Cardiac atrium fibroblast (primary cell): ENCODE results near the genes MYH3 and CDRT15.

- RAMPAGE, long total RNA = no peak
Observed at GRCh38 chr17:10579341-10579670, 29.8 kb upstream of the MYH2 start.

GRCh38 chr17:10639386-10640411 is 17.4 kb downstream of the MYH3 start:
- RAMPAGE, long total RNA = no peak

DNA sequence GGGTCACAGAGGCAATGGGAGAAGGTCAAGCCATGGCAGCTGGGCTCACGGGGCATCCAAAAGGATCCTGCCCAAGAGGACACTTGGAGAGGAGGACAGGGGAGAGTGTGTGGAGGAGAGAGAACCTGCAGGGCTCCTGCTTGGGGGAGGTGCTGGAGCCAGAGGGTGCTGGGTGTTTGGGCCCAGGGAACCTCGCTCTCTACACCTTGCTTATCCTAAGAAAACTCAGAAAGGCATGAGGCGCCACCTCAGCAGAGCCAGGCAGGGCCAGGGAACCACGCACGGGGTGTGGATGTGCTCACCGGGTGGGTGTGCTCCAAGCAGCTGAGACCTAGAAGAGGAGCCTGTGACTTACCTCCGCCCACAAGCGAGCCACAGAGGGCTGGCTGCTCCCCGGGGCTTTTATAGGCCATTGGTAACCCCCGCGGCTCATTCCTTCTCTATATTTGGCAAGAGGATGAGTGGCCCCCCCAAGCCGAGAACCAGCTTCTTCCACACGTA is at the start of gene MYH3:
TSS of gene MYH3 (minus strand) at position 376 of the 501 bp plus-strand sequence.
- RAMPAGE, long total RNA = no peak

- RAMPAGE, long total RNA = no peak
Observed at GRCh38 chr17:10699808-10700469, 2.5 kb downstream of the ADPRM start.

DNA sequence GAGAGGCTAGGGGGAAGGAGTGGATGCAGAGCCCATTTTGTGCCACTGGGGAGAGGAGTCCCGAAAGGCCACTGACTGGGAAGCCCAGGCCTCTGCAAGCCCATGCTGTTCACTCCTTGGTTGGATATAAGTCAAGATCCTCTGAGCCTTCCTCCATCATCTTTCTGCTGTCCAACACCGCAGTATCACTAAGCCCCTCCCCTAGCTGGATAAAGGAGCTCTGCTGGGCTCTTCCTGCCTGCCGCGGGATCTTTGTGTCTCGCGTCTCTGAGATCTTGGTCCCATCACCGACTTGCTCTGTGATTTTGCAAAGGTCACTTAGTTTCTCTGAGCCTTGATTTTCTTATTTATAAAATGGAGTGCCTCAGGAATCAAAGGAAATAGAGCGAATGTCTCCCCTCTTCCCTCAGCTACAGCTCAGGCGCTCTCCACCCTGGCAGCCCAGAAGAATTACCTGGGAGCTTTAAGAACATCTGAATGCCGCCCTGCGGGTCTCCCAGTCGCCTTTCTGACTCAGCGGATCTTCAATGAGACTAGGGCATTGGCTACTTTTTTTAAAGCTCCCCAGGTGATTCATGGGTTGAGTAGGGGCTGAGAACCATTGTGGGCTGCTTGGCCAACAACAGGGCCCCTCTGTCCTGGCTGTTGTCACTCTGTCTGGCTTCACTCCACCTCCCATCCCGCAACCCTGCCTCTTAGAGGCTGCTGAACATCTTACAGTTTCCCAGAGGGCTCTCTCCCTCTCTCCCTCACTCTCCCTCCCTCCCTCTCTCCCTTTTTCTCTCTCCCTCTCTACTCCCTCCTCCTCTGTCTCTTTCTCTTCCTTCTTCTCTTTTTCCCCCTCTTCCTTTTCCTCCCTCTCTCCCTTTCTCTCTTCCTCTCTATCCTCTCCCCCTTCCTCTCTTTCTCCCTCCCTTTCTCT is 25.3 kb upstream of the TMEM220 start:
- RAMPAGE, long total RNA = no peak

DNA sequence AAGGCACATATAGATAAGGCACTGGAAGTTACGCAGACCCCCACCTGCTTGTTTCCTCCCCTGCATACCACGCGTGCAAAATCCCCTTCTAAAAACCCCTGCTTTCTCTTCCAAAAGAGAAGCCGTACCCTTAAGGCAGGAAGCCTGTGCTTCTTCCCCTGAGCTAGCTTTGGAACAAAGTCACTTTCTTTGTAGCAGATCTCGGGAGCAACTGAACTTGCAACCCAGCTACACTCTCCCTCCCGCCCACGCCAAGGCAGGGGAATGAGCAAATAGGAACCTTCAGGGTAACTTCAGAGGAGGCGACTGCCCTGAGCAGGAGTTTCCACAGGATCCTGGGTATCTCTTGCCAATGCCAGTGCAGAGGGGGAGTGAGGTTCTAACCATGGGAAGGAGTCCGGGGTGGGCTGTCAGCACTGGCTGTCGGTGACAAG is 5.9 kb upstream of the PIRT start:
- RAMPAGE, long total RNA = no peak

GRCh38 chr17:11486069-11486515 is 112.2 kb upstream of the DNAH9 start:
- RAMPAGE, long total RNA = no peak

- RAMPAGE, long total RNA = no peak
Observed at GRCh38 chr17:11973969-11974723, 23.1 kb downstream of the ZNF18 start.

DNA sequence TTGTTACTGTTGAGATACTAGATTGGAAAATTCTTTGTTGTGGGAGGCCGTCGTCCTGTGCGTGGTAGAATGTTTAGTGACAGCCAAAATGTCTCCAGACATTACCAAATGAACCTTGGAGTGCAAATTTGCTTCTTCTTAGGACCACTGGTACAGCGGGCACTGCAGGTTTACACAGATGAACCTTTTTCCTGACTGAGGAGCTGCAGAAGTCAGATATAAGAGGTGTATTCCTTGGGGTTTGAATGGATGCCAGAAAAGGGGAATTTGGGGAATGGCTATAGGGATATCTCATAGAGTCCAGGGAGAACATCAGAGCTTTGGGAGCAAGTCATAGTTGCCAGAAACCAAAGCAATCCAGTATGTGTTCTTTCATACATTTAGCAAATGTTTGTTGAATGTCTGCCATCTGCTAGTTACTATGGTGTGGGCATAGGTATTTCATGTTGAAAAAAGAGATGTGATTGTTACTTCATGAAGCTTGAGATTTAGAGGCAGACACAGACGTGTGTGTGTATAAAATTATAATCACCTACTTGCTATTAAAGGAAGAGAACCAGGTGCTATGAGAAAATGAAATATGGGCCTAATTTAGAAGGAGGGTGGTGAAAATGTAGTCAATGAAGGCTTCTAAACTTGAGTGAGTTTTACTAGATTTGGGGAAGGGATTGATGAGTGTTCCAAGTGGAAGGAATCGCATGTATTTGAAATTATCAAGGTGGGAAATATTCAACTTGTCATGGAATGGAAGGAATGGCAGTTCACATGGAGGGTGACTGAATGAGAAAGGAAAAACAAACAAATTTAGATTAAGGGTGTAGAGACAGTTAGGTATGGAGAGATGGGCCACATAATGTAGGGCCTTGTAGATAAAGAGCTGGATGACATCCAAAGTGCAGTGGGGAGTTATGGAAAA is 47.0 kb downstream of the MAP2K4 start:
- RAMPAGE, long total RNA = no peak

- RAMPAGE, long total RNA = no peak
Observed at GRCh38 chr17:12622590-12622988, 43.1 kb upstream of the MYOCD start.

DNA sequence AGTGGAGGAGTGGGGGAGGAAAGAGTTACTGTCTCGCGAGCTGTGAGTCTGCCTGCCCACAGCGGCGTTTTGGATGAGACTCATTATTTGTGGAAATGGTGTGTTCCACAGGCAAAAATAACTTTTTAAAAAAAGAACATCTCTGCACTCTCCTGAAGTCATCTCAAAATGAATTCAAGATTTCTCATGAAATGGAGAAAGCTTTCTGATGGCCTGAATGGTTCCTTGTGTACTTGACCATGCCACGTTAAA is 34.5 kb upstream of the MYOCD start:
- RAMPAGE, long total RNA = no peak

GRCh38 chr17:12790438-12790717 is 1.1 kb downstream of the ARHGAP44 start:
- RAMPAGE, long total RNA = no peak

DNA sequence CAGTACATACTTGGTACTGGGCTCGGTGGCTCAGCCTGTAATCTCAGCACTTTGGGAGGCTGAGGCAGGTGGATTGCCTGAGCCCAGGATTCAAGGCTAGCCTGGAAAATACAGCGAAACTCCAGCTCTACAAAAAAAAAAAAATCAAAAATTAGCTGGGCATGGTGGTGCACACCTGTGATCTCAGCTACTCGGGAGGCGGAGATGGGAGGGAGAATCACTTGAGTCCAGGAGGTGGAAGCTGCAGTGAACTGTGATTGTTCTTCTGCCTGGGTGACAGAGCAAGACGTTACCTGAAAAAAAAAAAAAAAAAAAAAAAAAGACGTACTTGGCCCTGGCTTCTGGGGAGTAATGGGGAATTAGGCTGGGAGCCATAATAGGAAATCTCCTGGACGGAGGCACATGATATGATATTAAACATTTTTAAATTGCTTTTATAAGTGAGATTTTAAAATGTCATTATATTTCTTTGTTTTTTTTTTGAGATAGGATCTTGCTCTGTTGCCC is 44.6 kb upstream of the ELAC2 start:
- RAMPAGE, long total RNA = no peak

DNA sequence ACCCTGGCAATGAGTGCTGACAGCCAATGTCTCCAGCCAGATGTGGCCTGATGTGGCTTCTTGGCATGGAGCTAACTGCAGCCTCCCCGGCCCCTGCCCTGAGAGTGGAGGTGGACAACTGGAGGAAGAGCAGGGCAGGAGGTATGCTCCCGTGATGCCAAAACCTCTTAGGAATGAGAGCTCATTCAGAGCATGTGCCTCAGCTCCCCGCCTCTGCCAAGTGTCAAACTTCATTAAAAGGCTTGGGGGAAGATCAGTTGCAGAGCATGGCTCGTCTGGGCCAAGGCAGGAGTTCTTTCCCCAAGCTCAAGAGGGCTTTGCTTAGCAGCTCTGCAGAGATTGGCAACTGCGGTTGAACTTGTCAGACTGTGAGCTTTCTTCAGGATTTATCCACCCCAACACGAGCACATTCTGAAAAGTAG is 248.2 kb downstream of the HS3ST3A1 start:
- RAMPAGE, long total RNA = no peak

GRCh38 chr17:13596528-13596845 is 5.2 kb downstream of the HS3ST3A1 start:
- RAMPAGE, long total RNA = no peak

DNA sequence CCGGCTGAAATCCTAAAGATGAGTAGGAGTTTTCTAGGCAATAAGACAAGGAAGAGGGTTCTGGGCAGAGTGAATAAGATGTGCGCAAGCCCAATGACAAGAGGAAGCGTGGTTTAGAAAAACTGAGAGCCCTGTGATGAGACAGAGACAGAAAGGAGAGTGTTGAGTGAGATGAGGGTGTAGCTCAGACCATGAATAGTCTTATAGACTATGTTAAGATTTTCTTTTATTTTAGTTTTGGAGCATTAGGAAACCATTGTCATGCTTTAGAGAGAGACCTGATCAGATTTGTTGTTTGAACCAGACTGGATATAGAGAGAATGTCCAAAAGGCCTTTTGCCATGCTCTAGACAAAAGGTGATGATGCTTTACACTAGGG is 50.3 kb downstream of the COX10 start:
- RAMPAGE, long total RNA = no peak

- RAMPAGE, long total RNA = no peak
Observed at GRCh38 chr17:14236704-14236970, at the start of gene CDRT15. Gene CDRT15 (minus strand): TSS chr17:14236862.

DNA sequence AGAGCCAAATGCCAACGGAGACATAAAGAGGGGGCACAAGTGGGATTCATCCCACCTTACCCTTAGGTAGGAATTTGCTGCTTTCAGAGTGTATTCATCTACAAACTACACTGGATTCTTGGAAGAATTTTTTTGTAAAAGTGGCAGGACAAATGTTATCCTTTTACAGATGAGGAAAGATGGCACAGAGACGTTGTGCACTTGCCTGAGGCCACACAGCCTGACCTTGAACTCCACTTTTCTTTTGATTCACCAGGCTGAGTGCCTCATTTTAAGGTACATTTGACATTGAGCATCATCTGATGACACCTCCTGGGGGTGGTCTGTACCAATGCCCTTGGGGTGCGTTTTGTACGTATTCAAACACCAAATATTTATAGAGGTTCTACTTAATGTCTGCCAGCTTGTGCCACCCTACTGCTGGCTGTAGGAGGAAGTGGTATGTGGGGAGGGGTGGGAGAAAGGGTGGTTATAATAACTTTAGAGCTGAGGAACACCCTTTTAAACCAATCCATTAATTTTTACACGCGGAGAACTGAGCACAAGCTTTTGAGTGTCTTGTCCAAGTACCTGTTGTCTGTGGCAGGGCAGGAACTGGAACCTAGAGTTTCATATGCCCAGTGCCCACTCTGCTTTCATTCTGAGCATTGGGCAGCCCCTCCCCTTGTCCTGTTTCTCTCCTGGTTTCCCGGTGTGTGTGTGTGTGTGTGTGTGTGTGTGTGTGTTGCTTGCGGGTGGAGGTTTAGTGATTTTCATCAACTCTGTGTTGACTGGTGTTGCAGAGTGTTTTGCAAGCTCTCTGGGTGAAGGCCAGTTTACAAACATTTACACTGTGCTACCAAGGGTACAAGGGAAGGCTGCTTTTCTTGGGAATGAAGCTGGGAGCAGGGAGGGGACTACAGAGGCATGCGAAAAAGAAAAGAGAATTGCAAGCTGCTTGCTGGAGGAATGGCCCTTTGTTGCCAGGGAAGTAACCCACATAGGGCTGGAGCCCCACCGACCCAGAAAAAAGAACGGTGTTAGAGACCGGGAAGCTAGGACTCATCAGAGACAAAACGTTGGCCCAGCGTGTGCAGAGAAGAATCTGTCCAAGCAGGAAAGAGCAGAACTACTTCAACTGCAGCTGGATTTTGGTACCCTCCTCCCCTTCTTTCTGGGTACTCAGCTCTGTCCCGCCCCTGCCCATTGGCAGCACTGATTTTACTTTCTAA is 29.4 kb downstream of the HS3ST3B1 start:
- RAMPAGE, long total RNA = no peak

- RAMPAGE, long total RNA = no peak
Observed at GRCh38 chr17:14359288-14359934, 58.5 kb downstream of the HS3ST3B1 start.

DNA sequence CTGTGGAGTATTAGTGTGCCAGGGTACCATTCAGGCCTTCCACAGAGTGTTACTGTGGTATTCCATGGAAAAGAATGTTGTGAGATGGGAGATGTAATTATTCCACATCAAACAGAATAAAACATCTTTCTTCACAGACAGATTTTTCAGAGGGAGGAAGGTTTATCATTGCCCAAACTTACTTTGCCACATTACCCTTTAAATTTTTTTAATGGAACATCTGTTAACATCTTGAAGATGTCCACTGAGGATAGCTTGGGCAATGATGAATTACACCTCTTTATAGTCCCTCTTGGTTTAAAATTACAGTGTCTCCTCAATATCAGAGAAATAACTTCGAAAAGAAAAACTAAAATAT is 222.4 kb downstream of the PMP22 start:
- RAMPAGE, long total RNA = no peak